Sciatic nerve (tissue), 1 donor: ENCODE data around the gene TMA16.

- PRO-cap, result no peak
Measured at GRCh38 chr4:155392797-155393270, 16.1 kb upstream of the MAP9 start.

- PRO-cap, result unidirectional peak, plus-strand start at chr4:155615388
Measured at GRCh38 chr4:155615023-155615498, 51.6 kb upstream of the GUCY1A1 start.

GRCh38 chr4:155667504-155668617 is 1.2 kb downstream of the GUCY1A1 start:
- PRO-cap, result bidirectional peak, plus-strand start at chr4:155667662, minus-strand start at chr4:155667575; unidirectional peak, minus-strand start at chr4:155668170

GRCh38 chr4:157221383-157222398 is 1.2 kb downstream of the GRIA2 start:
- PRO-cap, result bidirectional peak, plus-strand start at chr4:157222543, minus-strand start at chr4:157222349

- PRO-cap, result no peak
Measured at GRCh38 chr4:157996106-157996368, 176.8 kb downstream of the GASK1B start.

DNA sequence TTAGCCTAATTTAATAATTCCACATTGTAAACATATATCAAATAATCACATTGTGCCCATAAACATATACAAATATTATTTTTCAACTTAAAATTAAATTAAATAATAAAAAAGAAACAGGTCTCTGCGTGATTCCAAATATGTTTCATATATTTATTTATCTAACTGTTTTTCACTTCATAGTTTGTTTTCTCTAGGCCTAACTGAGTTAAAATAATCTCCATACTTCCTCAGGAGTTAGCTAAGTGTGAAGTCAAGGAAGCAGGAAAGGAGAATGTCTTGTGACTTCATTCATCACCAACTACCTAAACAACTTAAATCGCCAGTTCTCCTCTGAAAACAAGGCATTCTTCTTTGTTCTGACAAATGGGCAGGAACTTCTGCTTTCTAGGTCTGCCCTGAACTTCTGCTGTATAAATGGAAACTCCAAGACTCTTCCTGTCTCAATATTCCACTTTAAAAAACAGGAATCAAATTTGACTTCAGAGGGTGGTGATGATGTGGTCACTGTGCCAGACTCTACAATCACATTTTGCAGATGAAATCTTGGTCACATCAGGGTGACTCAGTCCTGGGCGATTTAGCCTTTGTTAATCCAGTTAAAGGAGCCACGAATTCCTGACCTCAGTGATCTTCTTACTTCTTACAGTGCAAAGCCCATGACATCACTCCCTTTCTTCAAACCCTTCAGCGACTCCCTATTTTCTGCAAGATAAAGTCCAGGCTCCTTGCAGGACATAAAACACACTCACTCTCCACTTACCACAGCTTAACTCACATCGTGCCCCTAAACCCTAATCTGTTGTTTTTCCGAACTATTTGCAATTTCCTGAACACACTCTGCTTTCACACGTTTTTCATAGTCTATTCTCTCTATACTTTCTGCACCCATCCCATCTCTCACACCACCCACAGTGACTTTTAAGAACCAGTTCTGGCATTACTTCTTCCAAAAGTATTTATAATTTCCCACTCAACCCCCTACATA is 11.3 kb downstream of the GASK1B start:
- PRO-cap, result no peak

GRCh38 chr4:158164556-158165101 is 8.2 kb downstream of the GASK1B start:
- PRO-cap, result no peak

DNA sequence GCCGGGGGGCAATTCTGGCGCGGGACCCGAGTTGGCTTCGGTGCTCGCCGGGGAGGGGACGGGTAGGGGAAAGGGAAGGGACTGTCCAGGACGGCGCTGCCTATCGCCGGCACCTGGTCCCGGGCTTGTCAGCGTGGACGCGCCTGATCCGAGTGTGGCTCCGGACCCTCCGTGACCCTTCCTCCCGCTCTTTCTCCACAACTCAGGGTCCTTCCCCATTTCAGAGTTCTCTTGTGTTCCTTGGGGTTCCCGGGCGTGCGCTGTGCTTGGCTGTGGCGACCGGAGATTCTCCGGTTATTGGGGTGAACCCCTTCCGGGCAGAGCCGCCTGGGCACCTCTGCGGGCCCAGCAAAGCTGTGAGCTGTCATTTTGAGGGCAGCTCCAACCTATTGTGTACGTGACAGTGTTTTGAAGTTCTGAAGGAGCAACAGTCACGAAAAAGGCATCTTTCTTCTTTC is 533 bp downstream of the FNIP2 start:
- PRO-cap, result bidirectional peak, plus-strand start at position 128 of the sequence, minus-strand start outside the sequence; unidirectional peak, minus-strand start at position 296 of the sequence

DNA sequence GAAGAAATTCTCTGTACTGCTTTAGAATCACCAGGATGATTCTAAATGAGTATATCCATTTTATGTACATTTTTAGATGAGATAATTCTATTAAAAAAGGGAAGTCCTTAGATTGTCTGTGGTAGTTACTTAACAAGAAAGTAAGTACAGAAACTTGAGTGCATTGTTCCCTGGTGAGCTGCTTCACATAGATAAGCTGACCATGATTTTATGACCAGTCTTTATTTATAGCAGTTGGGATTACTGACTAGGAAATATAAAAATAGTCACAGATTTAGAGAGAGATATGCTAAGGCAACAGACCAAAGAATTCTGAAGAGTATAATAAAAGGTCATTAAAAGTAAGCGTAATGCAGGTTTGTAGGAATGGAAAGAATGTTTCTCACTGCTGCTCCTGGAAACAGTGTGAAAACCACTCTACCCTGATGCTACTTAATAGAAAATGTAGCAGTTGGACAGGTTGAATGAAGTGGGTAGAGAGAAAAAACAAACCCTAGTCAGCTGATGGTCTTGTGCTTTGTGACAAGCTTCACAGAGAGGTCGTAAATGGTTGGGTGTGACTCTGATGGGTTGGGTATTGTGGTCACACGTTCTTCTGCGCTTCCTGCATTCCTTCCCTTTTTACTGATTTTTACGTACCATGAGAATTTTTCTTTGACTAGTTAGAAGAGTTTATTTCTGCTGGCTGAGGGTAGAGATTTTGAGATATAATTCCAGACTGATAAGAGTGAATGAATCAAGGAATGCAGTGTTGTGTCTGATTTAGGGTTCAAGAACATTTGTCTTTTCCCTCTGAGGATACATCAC is 41.2 kb downstream of the FNIP2 start:
- PRO-cap, result no peak

GRCh38 chr4:158896059-158896450 is 127.2 kb downstream of the FNIP2 start:
- PRO-cap, result no peak

DNA sequence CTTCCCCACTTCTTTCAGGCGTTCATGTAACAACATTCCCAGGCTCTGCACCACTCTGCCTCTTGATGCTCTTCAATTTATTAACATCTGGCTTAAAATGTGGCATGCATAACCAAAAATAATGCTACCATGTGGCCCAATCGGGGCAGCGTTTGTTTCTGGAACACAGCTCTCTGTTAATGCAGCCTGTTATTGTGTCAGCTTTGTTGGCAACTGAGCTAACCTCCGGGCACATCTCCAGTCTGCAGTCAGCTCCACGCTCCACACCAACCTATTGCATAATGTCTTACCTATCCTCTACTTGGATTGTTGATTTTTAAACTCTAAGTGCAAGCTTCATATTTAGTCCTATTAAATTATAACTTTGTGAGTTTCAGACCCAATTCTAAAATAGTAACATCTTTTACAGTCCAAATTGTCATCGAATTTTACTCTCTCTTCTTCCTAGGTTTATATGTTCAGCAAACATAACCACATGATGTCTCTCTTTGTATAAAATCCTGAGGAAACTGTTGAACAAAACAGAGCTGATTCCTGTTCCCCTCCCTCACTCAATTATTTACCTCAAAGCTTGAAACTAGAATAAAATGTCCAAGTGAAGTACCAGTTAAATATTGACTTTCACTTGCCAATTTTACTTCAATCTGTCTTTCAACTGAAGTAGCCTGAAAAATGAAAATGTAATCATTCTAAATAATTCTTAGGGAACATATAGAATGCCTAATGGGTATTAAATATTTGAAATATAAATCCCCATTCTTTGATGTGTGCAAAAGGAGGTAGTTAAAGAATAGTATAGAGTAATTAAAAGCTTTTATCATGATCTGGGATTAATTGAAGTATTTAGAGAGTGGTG is 24.3 kb downstream of the C4orf45 start:
- PRO-cap, result no peak

GRCh38 chr4:159227762-159228475 is 125.0 kb downstream of the RAPGEF2 start:
- PRO-cap, result bidirectional peak, plus-strand start at chr4:159228243, minus-strand start at chr4:159228106

DNA sequence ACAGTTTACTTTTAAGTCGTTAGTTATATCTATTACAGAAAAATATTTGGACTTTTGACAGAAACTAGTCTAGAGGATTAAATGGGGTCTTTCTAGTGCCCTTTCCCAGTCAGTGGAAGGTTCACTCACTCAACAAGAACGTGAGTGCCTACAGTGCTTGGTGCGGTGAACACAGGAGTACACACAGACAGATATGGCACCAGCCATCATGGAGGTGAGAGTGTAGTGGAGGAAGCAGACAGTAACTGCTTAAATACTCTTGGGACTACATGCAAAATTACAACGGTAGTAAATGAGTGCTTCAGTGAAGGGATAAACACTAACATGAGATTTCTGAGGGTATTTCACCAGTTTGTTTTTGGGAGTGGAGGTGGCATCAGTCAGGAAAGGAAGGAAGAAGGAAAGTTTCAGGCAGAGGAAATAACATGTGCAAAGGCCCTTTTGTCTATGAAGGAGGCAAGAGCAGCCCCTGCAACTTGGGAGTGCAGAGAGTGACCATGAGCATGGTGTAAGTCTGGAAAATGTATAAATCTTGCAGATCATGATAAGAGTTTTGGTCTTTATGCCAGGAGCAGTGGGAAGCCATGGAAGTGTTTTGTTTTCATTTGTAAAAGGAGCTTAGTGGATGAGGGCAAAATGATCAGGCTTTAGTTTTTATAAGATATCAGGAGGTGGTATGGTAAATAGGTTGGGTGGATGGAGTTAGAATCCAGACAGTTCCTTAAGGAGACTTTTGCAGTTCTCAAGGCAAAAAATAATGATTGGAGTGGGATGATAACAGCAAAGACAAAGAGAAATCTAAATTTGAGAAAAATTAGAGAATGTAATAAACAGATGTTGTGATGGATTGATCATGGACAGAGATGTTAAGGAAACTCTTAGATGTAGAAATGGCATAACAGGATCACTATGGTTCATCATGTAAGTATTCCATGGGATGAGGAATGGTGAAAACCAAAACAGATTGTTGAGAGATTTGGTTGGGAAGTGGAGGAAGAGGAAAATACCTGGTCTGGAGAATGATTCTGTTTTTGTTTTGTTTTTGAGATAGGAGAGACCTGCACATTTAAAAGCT is 162.5 kb downstream of the RAPGEF2 start:
- PRO-cap, result no peak

DNA sequence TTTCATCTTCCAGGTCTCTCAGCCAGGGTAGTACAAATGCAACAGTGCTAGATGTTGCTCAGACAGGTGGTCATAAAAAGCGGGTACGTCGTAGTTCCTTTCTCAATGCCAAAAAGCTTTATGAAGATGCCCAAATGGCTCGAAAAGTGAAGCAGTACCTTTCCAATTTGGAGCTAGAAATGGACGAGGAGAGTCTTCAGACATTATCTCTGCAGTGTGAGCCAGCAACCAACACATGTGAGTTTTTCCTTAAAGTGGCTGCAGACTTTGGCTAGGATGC is 242.2 kb downstream of the RAPGEF2 start:
- PRO-cap, result no peak

DNA sequence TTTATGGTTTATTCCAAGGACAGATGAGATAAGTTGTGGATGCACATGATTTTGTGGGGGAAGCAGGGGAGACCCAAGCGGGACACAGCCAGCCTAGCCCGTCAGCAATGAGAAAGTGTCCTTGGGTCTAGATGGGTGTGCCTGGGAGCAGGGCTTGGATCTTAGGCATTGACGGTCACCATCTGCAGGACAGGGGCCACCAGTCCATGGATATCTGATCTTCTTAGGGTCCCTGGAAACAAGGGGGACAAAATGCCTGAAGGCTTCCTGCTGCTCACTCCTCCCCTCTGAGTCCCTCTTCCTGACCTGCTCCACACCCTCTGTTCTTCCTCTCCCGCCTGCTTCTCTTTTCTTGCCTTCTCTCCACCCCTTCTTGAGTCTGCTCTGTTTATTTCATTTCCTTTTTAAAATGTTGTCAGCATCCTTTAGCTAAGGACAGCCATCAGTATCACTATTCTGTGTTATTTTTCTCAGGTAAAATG is 298.4 kb downstream of the RAPGEF2 start:
- PRO-cap, result no peak

- PRO-cap, result no peak
Measured at GRCh38 chr4:160365238-160365446, 1262.3 kb downstream of the RAPGEF2 start.

DNA sequence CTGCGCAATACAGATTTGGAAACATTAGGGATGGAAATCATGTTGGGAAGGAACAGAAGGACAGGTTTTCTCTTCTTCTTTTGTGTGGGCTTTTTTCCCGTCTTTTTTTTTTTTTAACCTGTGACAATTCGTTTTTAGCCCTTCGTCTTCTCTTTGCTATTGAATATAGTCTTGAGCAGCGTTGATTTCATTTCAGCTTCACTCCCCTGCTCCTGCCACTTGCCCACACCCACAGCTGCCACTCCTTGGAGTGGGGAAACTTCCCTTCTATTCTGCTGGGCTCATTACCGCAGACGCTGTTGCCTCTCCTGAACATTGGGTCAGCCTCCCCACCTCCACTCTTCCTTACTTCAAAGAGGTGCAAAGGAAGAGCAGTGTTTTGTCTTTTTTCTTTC is 621 bp upstream of the NPY5R start:
- PRO-cap, result no peak

DNA sequence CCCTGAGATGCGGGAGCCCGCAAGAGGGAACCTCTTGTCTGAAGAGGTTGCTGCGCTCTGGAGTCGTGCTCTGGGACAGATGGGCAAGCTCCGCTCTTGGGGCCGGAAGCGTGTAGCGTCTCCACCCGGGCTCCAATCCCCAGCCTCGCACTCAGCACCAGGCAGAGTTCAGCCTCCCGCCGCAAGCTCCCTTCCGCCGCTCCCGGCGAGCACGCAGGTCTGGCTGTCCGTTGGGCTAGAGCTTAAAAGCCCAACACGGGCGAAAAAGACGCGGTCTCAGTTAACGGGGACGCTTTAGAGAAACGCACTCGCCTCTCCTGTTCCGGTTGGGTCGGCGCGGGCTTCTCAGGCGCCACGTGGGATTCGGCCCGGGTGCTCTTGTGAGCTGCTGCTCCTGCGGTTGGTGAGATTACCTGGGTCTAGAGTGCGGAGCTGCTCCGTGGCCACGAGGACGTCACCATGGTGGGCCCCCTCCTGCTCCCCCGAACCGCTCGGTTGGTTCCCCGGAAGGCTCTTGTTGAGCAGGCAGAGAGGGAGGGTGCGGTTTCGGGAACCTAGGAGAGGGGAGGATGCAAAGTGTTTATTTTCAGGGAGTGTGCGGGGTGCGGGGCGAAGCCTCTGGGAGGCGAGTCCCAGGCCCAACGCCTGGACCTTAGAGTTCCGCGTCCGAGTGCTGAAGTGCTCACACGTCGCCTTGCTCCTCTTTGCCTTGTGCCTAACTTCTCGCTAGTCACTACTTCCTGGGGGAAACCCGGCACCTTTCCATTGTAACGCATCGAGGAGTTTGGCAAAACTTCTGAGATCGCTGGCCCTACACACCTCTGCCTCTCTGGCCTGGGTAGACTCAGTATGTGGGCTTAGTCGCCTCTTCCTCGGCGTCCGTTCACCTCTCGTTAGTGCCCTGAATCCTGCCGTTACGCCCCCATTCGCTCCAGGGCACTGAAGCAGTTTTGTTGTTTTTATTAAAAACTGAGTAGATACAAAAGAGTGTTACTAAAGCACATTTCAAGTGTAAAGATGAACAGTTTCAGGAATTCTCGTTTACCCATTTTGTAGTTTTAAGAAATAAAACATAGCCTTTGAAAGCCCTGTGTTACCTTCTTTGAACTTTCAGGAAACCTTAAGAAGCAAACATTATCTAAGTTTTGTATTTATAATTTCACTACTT is at the start of gene TMA16:
Gene TMA16, plus strand, starts transcription at position 348 of the 1,168 bp plus-strand sequence.
- PRO-cap, result bidirectional peak, plus-strand start at position 348 of the sequence, minus-strand start at position 221 of the sequence; bidirectional peak, plus-strand start at position 655 of the sequence, minus-strand start at position 680 of the sequence; bidirectional peak, plus-strand start at position 790 of the sequence, minus-strand start at position 696 of the sequence

GRCh38 chr4:163610631-163611065 is 116.2 kb downstream of the TMA16 start:
- PRO-cap, result bidirectional peak, plus-strand start at chr4:163610894, minus-strand start at chr4:163610809

- PRO-cap, result no peak
Measured at GRCh38 chr4:164461764-164462323, 78.0 kb upstream of the MARCHF1 start.